Mesenchymal stem cell of adipose (primary cell): ENCODE measurements around a stretch of chr5.

DNA sequence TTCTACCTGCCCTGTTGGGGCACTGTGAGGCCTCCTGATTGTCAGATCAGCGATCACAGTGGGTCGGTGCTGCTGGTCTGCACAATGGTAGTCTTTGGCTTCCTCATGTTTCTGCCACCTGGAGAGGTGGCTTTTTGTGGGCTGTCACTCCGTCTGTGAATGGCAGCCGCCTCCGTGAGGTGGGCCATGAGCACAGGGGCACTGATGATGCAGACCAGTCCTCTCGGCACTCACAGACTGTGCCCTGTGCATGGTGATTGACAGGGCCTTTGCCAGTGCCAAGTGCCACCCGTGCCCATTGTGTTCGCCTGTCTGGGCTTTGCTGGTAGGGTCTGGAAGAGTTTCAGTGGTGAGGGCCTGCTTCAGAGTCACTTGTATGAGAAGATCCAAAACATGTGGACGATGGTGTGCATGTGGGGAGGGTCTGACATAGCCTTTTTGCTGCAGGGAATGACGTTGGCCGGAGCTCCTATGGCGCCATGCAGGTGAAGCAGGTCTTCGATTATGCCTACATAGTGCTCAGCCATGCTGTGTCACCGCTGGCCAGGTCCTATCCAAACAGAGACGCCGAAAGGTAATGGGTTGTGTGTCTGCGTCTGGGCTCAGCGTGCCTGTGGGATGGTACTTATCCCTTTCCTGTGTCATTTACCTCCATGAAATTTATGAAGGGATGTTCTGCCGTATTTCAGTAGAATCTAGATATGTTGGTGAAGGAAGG lies 34.9 kb downstream of the TENT4A start:
- CAGE, long polyA plus RNA, result no peak

GRCh38 chr5:6772847-6774050 lies 60.0 kb downstream of the TENT4A start:
- CAGE, long polyA plus RNA, result no peak

DNA sequence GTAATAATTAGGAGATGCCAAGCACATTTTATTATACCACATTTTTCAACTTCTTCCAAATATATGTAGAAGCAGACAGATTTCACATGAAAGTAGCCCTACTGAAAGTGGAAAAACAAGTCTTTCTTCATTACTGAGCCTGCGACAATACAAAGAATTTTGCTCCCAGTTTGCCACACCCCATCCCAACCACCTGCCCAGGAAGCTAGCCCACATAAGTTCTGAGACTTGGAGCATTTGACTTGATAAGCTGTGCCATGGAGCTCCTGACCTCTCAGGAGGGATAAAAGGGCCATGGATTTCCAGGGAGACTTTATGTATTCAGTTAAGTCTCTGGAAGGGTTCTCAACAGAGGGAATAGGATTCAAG lies 249.0 kb upstream of the ADCY2 start:
- CAGE, long polyA plus RNA, result no peak

DNA sequence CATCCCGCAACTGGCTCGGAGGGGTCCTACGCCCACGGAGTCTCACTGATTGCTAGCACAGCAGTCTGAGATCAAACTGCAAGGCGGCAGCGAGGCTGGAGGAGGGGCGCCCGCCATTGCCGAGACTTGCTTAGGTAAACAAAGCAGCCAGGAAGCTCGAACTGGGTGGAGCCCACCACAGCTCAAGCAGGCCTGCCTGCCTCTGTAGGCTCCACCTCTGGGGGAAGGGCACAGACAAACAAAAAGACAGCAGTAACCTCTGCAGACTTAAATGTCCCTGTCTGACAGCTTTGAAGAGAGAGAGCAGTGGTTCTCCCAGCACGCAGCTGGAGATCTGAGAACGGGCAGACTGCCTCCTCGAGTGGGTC lies 225.1 kb upstream of the ADCY2 start:
- CAGE, long polyA plus RNA, result no peak

- CAGE, long polyA plus RNA, result no peak
Measured at GRCh38 chr5:7397024-7397590, 1.2 kb downstream of the ADCY2 start.

DNA sequence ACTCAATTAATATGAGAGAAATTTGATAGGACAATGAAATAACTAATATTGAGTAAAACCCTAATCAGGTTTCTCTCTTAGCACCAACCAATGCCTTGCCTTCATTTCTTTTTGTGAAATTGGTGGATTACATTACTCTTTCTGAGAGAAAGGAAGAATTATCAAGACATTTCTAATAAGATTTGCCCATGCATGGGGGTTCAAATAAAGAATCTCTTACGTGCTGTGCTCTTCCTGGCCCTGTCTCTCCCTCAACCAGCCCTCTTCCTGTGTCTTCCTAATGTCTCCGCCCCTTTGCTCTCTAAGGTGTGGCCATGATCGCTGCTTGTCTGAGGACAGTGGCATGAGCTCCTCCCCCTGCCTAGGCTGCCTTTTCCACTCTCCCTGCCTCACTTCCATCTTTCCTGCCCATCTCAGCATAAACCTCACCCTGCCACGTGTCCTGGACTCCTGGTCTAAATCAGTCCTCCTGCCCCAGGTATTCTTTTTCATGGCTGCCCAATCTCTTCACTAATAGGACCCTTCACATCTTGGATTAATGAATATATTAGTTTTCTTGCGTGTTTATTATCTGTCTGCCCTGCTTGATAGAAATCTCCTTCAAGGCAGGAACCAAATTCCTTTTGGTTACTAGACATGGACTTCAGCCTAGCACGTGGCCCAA lies 122.2 kb downstream of the MTRR start:
- CAGE, long polyA plus RNA, result no peak

DNA sequence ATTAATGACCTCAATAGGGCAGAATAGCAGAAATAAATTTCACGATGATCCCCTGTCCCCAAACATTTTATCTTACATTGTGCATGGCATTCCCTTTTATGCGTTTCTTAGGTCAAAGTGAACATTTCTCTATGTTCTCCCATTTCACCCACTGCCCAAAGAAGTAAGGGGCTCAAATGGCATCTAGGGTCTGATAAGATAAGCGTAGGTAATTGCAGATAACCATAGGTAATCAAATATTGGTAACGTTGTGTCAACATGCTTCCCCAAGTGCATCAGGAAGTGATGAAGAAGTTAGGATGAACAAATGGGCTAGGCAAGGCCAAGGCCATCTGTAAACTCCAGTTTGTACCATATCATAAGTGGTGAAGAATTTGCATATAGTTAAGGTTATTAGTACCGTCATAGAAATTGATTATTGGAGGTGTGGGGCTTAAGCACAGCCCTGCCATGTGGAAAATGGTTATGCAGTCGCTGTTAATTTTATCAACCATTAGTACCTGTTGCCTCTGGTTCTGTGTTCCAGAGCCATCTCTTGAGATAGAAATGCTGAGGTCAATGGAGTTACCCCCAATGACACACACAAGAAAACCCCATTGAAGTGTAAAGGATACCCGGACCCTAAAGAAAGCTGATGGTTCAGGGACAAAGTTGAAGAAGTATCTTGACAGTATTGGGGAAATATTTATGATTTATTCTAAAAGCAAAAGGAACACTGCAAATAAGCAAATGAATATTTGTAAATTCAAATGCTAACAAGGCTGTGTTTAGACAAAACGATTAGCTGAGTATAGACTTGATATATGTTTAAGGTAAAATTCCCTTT lies 507.8 kb downstream of the SEMA5A start:
- CAGE, long polyA plus RNA, result no peak

- CAGE, long polyA plus RNA, result no peak
Measured at GRCh38 chr5:9547401-9548181, 1.7 kb upstream of the SEMA5A start.

DNA sequence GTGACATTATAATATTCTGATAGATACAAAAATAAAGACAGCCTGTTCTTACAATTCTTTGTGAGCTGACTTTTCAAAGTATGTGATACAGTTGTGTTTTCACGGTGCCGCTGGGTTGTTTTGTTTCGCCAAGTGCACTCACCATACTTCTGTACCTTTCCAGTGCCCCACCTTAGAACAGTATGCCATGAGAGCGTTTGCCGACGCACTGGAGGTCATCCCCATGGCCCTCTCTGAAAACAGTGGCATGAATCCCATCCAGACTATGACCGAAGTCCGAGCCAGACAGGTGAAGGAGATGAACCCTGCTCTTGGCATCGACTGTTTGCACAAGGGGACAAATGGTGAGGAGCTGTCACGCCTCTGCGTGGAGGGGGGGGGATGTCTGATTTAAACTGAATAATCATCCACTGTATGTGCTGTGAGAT lies 12.9 kb downstream of the CCT5 start:
- CAGE, long polyA plus RNA, result no peak

- CAGE, long polyA plus RNA, result no peak
Measured at GRCh38 chr5:10289299-10289752, 18.4 kb downstream of the CMBL start.

DNA sequence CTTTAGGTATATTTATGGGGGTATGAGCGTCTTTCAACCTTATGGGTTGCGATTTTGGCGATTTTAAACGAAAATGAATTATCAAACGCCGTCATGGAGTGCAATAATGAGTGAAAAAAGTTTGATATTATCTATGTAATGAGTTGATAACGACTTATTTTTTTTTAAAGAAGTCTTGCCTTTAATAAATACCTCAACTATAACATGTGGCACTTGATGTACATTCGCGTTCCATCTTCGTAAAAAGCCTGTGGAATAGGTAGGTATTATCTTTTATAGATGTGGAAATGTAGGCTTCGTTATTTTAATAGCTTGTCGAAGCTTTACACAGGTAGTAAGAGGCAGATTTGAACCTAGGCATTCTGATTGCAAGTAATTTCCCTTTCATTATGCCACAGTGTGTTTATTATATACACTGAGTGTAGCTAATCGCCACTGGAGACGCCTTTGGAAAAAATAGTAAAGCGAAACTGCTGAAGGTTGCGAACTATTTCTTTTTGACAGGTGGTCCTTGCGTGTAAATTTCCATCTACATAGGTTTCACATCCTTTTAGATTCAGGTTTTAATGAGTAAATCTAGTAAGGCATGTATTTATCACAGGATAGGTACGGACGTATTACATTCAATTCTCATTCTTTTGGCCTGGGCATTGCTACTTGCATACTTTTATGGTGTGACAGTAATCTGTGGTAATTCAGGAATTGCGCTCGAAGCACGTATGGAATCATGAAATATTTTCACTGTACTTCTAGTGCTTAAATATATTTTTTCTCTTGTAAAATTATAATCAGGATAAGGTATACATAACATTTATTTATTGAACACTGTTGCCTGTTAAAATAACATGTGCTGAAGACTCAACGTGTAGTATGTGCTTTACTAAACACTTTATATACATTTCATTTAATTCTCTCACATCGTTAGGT lies 1.6 kb downstream of the MARCHF6 start:
- CAGE, long polyA plus RNA, result no peak

GRCh38 chr5:10366553-10367414 lies 13.3 kb downstream of the MARCHF6 start:
- CAGE, long polyA plus RNA, result no peak

DNA sequence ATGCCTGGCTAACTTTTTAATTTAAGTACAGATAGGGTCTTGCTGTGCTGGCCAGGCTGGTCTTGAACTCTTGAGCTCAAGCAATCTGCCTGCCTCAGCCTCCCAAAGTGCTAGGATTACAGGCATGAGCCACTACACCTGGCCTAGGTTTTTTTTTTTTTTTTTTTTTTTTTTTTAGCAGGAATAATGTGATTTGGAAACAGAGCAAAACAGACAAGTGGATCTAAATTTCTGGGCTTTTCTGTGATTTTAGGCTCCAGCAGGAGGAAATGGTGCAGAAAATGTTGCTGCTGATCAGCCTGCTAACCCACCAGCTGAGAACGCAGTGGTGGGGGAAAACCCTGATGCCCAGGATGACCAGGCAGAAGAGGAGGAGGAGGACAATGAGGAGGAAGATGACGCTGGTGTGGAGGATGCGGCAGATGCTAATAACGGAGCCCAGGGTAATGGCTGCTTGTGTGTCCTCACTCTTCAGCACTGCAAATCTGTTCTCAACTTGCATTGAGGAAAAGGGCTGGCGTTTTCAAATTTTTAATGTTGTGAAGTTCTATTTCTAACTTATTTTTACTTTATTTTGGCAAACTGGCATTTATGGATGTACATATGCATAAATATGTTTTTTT lies 37.9 kb downstream of the MARCHF6 start:
- CAGE, long polyA plus RNA, result no peak

- CAGE, long polyA plus RNA, result no peak
Measured at GRCh38 chr5:10440907-10441618, 616 bp upstream of the ROPN1L start.

DNA sequence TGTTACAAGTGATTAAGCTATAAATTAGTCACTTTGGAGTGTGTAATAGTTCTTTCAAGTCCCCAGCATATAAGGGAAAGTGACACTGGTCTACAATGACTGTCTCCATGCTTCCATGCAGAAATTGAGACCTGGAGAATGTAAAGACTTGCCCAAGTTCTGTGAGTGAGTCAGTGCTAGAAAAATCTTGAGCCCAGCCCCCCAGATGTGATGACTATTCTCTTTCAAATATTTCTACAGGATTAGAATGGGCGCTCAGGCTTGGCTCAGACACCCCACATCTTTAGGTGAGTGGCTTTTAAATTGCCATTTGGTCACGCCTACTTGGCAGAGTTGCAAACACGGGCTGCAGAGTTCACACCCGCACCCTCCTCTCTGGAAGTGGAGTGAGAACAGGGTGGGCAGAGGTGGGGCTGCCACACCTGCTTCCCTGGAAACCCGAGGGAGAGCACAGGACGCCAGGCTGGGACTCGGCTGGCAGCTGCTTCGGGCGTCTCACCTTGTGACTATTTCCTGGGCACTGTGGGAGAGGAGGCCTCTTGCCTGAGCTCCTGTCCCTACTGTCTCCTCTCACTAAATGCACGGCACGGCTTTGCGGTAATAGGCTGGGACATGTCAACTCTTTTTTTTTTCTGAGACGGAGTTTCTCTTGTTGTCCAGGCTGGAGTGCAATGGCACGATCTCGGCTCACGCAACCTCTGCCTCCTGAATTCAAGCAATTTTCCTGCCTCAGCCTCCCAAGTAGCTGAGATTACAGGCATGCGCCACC lies 37.6 kb downstream of the ROPN1L start:
- CAGE, long polyA plus RNA, result no peak

DNA sequence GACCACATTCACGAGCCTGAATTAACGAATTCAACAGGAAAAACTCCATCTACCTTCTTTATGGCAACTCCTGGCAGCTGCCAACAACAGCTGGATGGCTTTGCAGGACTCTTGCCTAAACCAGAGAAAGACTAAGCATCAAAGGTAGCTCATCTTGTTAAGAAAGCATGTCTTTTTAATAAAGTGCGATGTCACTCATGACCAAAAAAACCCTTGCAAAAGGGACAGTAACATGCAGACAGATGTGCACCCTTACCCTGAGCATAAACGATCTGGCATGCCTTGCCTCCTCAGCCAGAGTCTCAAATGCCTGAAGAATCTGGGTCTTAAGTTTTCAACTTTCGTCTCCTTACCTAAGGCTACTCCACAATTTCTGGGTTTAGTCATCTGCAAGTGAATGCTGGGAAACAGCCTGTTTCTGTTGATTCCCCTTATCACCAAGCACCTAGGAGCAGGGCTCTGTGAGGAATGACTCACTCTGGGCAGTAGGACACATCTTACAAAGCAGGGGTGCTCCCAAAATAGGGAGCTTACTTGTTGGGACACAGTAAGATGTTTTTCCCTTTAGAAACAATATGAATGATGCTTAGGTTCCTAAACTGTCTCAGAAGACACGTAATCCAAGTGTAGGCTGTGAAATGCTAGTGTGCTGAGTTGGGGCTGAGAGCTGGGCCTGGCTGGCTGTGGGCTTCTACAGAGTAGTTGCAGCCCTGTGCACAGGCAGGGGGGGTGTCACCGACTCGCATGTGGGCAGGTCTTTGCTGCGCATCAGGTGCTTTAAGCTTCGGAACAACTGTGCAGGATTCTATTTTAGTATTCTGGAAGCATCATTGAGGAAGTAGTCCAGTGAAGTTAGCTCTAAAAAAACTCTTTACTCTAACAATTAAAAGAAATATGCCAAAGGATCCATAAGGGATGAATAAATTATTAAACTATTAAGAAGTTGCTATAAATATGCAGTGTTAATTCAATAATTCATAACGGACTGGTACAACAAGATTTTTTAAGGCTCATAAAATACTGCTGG lies 58.0 kb downstream of the DAP start:
- CAGE, long polyA plus RNA, result no peak

GRCh38 chr5:10743397-10744029 lies 17.5 kb downstream of the DAP start:
- CAGE, long polyA plus RNA, result no peak

GRCh38 chr5:11384495-11385365 lies 519.5 kb downstream of the CTNND2 start:
- CAGE, long polyA plus RNA, result no peak

DNA sequence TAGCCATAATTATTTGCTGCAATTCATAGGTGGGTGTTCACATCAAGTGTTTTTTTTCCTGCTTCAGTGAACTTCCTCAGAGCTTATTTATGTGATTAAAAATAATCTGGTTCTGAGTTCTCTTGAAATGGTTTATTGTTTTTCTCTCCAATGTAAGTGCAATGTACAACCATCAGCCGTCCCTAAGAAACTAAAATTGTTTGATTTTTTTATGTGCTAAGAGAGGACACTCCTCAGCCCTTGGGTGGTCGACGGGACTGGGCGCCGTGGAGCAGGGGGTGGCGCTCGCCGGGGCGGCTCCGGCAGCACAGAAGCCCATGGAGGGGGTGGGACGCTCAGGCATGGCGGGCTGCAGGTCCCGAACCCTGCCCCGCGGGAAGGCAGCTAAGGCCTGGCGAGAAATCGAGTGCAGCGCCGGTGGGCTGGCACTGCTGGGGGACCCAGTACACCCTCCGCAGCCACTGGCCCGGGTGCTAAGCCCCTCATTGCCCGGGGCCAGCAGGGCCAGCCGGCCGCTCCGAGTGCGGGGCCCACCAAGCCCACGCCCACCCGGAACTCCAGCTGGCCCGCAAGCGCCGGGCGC lies 669.6 kb upstream of the CTNND2 start:
- CAGE, long polyA plus RNA, result no peak

- CAGE, long polyA plus RNA, result no peak
Measured at GRCh38 chr5:12597431-12597630, 693.1 kb upstream of the CTNND2 start.